AG09309 (cell line): ENCODE results near the gene ST3GAL4.

DNA sequence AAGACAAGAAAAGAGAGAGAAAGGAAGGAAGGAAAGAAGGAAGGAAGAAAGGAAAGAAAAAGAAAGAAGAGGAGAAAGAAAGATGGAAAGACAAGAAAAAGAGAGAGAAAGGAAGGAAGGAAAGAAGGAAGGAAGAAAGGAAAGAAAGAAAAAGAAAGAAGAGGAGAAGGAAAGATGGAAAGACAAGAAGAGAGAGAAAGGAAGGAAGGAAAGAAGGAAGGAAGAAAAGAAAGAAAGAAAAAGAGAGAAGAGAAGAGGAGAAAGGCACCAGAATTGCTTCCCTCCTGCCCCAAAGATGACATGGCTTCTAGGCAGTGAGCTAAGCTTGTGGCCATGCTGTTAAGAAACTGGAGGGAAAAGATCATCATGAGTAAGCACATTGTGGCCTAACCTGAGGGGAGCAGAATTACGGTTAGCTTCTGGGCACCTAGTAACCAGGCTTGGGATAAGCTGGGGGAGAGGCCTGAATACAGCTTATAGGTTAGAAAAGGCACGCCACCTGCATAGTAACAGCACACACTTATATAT, 2.3 kb upstream of the ST3GAL4 start:
- RRBS, result no CpG with 5 or more reads among the region's 2 CpGs

- RRBS, result 2% methylated on average over 52 of the region's 109 CpGs
Observed at GRCh38 chr11:126355238-126356386, at the start of gene ST3GAL4. TSS of gene ST3GAL4 (plus strand) at chr11:126355686.

- RRBS, result no CpG with 5 or more reads among the region's 15 CpGs
Observed at GRCh38 chr11:126357043-126357693, 1.7 kb downstream of the ST3GAL4 start.

DNA sequence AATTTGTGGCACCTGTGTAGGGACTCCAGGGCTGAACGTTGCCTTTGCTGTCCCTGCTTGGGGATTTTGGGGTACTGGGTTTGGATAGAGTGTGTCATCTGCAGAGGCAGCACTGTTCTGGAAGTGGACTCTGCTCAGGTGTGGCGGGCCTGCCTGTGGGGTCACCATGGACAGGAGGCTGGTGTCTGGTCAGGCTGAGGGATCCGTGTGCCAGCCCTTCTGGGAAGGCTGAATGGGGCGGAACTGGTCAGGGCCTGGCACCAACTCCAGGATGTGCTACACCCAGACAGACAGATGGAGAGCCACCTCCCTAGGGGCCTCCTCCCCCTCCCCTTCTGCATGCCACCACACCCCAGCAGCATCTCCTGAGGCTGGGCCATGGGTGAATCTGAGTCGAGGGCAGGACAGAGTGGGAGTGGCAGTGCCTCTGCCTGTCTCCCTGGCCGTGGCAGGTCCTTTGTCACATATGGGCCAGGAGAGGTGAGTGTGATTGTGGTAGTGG, 28.9 kb downstream of the ST3GAL4 start:
- RRBS, result no CpG with 5 or more reads among the region's 6 CpGs

- RRBS, result no CpG with 5 or more reads among the region's 29 CpGs
Observed at GRCh38 chr11:126407886-126408984, 52.7 kb downstream of the ST3GAL4 start.

DNA sequence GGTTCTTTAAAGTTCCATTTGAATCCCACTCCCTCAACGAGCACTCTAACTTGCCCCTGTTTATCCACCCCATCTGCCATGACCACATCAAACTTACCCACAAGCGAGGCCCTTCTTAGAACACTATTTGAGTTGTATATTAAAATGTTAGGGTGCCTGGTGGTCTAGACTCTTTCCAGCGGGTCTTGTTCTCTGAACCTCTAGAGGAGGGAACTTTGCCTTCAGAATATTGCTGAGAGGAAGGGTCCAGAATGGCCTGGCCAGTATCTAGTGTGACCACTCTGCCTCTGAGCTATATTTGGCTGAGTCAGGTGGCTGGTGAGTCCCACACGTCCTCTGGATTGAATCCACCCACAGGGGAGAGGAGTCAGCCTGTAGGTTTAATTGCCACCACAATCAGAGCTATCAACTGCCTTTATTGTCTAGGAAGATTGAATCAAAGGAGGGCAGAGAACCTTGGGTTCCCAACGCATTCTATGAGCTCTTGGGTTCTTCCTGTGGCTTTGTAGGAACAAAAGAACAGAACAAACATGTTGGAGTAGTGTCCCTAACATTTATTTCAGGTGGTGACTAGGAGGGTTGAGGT, 67.6 kb downstream of the ST3GAL4 start:
- RRBS, result no CpG with 5 or more reads among the region's 5 CpGs

DNA sequence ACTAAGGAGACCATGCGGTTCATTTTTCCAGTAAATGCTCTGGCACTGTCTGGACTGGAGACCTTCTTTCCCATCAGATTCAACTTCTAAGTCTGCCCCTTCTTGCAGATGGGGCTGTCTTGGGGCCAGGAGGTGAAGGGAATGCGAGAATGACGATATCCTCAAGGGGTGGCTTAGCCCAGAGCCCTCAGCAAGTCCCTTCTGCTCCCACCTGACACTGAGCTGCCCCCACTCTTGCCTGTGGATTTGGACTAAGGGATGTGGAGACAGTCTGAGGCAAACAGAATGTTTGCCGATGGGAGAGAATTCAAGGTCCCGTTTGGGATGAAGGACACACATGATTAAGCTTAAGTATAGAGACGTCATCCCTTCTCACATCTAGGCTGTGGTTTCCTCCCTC, 71.3 kb downstream of the ST3GAL4 start:
- RRBS, result no CpG with 5 or more reads among the region's 6 CpGs

- RRBS, result no CpG with 5 or more reads among the region's 9 CpGs
Observed at GRCh38 chr11:128026412-128027025, 560.8 kb downstream of the ETS1 start.

GRCh38 chr11:128260969-128261272, 326.4 kb downstream of the ETS1 start:
- RRBS, result no CpG with 5 or more reads among the region's 5 CpGs

DNA sequence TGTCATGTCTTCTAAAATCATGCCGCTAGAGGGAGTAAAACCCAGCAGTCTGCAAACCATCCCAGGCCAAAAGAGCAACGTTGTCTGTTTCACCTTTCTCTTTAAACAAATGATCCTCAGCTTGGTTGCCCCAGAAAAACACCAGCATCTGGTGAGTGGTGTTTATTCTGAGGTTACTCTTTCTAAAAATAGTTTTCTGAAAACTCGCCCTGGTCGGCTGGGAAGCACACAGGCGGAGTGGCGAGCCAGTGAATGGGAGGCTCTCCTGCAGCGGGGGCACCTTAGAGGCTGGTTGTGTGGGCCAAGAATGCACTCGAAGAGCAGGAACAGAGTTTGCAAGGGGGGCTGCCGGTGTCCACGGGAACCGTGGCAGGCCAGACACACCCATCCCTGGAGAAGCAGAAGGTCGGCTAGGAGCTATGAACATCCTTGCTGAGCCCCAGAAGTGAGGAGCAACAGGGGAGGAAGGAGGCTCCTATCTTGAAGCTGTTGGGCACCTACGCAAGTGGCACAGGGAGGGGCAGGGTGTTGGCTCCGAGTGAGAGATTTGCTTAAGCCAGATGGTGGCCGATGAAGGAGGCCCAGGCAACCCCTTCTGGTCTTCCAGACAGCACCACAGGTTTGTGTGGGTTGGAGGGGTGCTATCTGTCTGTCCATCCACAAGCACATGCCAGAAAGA, 297.0 kb downstream of the ETS1 start:
- RRBS, result no CpG with 5 or more reads among the region's 15 CpGs

DNA sequence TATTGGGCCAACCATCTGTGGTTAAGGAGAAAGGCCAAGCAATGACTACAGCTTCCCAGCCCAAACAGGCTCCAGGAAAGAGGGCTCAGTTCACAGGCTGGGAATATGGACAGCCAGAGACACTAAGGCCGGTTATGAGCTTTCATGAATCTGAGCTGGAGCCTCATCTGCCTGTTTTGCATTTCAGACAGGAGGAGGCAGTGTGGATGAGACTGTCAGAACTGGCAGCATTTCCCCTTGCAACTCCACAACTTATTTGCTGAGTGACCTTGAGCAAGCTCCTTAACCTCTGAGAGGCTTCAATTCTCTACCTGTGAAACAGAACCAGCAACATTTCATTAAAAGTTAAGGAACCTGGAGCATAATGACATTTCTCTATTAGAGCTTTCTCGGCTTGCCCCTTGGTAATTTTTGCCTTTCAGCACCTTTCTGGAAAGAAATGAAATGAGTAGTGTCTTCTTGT, 264.0 kb downstream of the ETS1 start:
- RRBS, result no CpG with 5 or more reads among the region's 2 CpGs

GRCh38 chr11:128457722-128458081, 129.7 kb downstream of the ETS1 start:
- RRBS, result no CpG with 5 or more reads among the region's 4 CpGs

GRCh38 chr11:128461189-128461701, 126.1 kb downstream of the ETS1 start:
- RRBS, result no CpG with 5 or more reads among the region's 7 CpGs

DNA sequence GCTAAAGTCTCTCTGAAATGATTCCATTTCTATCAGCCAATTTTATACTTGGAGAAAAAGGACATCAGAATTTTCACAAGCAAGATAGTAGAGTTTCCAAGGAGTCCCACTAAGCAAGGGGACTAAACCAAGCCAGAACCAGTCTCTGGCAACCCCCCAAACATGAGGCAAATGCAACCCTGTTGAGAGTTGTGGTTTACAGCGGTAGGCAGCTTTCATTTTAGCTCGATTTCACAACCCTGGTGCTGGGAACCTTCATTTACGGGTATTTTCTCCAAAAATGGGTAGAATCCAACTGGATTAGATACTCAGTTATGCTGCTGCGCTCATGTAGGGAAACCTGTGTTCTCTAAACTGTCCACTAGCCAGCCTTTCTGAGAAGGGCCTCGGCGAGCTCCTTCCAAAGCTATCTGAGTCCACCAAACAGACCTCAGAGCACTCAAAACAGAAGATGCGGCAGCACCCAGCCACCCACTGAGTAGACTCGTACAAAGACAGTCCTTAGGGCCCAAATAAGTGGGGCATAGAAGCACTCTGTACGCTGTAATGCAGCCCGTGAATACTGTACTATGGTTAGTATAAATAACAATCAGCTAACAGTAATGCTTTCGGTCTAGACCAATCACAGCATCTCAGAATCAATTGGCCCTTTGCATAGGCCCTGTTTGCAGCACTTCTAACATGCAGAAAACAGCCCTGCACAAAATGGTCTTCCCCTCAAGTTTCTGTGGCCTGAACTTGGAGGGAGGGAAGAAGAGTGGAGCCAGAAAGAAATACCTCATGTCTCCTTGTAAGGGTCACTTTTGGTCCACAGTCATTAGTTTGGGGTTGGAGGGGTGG, 104.7 kb downstream of the ETS1 start:
- RRBS, result no CpG with 5 or more reads among the region's 11 CpGs

GRCh38 chr11:128506899-128507931, 80.1 kb downstream of the ETS1 start:
- RRBS, result no CpG with 5 or more reads among the region's 18 CpGs

- RRBS, result no CpG with 5 or more reads among the region's 2 CpGs
Observed at GRCh38 chr11:128523498-128524157, 63.7 kb downstream of the ETS1 start.

- RRBS, result no CpG with 5 or more reads among the region's 2 CpGs
Observed at GRCh38 chr11:128561133-128561415, 26.3 kb downstream of the ETS1 start.

DNA sequence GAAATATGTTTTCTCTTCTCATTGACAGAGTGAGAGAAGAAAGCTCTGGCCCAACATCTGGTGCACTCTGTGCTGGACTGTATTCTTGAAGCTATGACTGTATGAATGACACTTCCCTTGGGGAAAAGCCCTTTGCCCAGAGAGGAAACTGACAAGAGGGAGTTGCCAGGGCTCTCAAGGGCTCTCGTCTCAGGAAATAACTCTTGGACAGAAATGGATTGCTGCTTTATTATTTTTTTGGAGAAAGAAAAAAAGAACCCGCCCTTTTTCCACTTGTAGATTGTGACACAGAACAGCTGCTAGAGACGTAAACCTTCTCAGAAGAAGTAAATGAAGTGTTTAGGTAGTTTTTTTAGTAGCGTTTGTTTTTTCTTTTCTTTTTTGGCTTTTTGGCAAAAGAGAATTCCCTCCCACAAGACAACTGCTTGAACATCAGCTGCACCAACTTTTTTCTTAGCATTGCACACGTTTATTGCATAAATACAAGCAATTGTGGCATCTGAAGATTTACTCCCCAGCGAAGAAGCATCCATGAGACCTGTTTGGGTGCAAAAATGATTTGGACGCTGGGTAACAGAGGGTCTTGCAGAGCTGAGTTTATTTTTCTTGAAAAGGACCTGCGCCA, 11.3 kb downstream of the ETS1 start:
- RRBS, result no CpG with 5 or more reads among the region's 8 CpGs

- RRBS, result no CpG with 5 or more reads among the region's 22 CpGs
Observed at GRCh38 chr11:128610438-128611854, 23.6 kb upstream of the ETS1 start.

GRCh38 chr11:128625387-128625866, 38.1 kb upstream of the ETS1 start:
- RRBS, result no CpG with 5 or more reads among the region's 8 CpGs